Right lobe of liver (tissue), 4 donors: ENCODE measurements around a stretch of chr2.

GRCh38 chr2:159308558-159308914 lies 22.0 kb upstream of the WDSUB1 start:
- PRO-cap, 4 experiments = no peak in any of the 4 experiments
- RAMPAGE, long total RNA, 2 experiments = no peak in any of the 2 experiments

- PRO-cap, 4 experiments = no peak in any of the 4 experiments
- RAMPAGE, long total RNA, 2 experiments = no peak in any of the 2 experiments
These were observed 96.0 kb upstream of the WDSUB1 start for GRCh38 chr2:159382341-159383087.

- PRO-cap, 4 experiments = no peak in any of the 4 experiments
- RAMPAGE, long total RNA, 2 experiments = no peak in any of the 2 experiments
These were observed 118.3 kb upstream of the WDSUB1 start for GRCh38 chr2:159404705-159405214.

- PRO-cap, 4 experiments = peak in 4 of 4 experiments; most common plus-strand start chr2:159615339 (in 2); most common minus-strand start chr2:159615225 (in 4)
- RAMPAGE, long total RNA, 2 experiments = start-site peak on the plus strand in 2 of 2 experiments, at chr2:159615280-159615692 at its widest, 7 to 18 reads per replicate
These were observed 836 bp downstream of the BAZ2B start for GRCh38 chr2:159615173-159616251.

DNA sequence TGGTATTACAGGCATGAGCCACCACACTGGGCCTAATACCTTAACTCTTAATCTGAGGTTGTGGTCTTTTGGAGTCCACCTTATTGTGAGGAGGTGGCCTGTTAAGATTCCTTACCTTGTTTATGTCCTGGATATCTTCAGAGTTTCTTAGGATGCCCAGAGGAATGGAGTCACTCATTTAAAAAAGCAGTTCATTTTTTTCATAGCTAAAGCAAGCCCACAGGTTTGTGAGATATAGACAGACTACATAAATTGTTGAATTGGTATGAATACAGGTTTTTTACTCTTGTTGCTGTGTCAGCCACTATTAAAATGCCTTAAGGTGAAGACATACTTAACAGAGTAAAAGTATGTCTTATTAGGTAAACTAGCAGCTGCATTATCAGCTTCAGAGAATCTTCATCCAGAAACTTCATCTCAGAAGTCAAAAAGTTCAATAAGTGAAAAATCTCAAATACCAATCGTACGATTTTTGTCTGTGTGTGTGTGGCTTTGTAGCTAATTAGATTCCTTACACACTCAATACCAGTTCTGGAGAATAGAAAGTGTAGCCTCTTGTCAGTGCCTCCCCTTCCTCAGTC lies 8.9 kb downstream of the MARCHF7 start:
- PRO-cap, 4 experiments = no peak in any of the 4 experiments
- RAMPAGE, long total RNA, 2 experiments = no peak in any of the 2 experiments

DNA sequence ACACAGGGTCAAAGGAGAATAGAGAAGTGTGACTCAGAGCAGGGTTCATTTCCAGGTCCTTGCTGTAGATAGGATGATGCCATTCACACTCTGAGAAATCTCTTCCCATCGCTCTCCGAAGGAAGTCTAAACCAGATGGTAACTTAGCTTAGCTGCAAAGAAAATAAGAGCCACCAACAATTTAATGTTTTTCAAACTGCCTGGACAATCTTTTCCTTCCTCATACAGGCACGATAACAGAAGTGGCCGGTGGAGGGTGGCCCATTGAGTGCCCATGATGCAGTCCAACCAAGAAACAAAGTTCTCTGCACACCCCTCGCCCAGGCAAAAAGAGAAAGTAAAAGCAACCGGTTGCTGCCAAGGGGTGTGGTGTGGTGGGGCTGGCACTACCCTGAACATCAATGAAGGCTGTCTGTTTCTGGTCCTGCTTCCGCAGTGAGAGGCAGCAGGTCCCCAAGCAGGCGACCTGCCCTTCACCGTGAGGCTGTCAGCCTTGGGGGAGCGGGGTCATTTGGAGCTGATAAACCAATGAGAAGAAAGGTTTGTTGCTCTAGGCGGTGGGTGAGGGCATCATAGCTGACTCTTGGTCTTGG lies 1.0 kb downstream of the LY75 start:
- PRO-cap, 4 experiments = peak in 2 of 4 experiments; most common plus-strand start position 415 of the sequence (in 2)
- RAMPAGE, long total RNA, 2 experiments = no peak in any of the 2 experiments

- PRO-cap, 4 experiments = no peak in any of the 4 experiments
- RAMPAGE, long total RNA, 2 experiments = no peak in any of the 2 experiments
These were observed 32.0 kb upstream of the LY75 start for GRCh38 chr2:159936533-159936891.

DNA sequence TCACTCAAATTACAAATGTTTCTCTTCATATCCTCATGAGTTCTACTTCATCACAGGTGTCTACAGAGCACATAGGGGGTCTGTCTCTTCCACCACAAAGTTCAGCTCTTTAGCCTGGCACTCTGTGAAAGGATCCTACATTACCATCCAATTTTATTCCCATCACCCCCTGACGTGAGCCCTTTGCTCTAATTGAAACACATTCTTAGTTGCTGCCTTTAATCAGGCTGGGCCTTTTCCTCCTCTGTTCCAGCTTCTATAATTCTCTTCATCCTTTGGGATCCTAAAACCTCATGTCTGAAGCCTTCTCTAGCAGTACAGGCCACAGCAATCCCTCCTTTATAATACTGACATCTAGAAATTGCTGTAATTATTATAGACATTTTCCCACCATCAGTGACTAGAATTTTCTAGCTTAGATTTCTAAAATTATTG lies 39.4 kb upstream of the LY75 start:
- PRO-cap, 4 experiments = no peak in any of the 4 experiments
- RAMPAGE, long total RNA, 2 experiments = no peak in any of the 2 experiments

DNA sequence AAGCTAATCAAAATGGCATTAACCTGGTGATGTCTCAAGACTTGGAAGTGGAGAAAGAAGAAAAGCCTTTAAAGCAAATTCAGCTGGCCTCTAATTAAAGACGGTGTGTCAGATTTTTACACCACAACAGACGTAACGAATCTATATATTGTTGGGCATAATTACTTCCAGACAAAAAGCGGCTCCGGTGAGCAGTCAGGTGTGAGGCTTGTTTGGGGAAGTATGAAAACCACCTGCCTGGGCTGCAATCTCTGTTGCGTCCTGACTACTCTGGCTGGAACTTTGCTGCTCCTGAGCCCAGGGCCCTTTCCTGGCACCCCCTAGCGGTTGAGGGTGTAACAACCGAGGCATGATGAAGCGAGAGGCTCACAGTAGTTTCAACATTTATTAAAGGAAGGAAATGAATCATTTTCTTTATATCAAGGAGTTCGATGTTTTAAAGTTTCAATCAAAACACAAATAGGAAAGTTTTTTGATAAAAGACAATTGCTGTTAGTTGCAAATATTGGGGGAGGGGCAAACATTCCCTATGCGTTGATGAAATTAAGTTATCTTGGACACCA lies 10.5 kb upstream of the ITGB6 start:
- PRO-cap, 4 experiments = no peak in any of the 4 experiments
- RAMPAGE, long total RNA, 2 experiments = no peak in any of the 2 experiments

DNA sequence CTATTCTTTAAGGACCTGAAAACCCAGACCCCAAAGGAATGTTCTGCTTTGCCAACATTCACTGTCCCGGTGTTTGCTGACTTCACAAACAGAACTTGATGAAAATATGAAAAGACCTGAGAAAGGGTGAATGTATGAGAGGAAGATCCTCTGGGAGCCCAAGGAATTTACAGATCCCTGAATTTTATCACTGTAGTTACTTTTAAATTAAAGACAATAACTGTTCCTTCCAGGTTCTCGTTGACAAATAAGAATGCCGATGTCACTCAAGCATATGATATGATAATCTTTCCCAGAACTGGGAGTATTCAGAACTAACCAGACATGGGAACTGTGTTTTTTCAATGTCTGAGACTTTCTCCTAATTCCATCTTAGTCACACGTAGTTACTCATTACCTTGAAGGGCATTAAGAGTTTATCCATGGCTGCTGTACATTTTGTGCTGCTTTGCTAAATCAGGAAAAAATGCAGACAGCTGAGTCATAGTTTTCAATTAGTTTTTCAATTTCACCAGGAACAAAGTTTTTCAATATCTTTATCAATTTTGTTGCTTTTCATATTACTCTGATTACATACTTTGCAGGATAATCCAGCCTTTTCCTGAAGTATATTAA lies 28.4 kb upstream of the ITGB6 start:
- PRO-cap, 4 experiments = no peak in any of the 4 experiments
- RAMPAGE, long total RNA, 2 experiments = no peak in any of the 2 experiments

- PRO-cap, 4 experiments = no peak in any of the 4 experiments
- RAMPAGE, long total RNA, 2 experiments = no peak in any of the 2 experiments
These were observed 72.7 kb upstream of the ITGB6 start for GRCh38 chr2:160272453-160273420.

DNA sequence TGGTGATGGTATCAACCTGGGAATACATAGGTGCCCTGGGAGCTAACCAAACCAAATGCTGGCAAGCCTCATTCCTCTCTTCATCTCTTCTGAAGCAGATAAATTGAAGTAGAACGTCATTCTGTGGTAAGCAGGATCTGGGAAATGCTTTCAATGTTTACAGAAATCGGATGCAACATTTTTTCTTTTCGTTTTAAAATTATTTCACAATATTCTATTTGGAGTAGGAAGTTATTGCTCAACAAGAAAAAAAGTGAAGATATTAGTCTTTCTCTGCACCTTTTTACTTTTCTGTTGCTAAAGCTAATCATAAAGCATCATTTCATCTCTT lies 114.2 kb downstream of the RBMS1 start:
- PRO-cap, 4 experiments = peak in 2 of 4 experiments; most common minus-strand start position 56 of the sequence (in 1)
- RAMPAGE, long total RNA, 2 experiments = no peak in any of the 2 experiments

GRCh38 chr2:160406574-160407290 lies 86.9 kb downstream of the RBMS1 start:
- PRO-cap, 4 experiments = peak in 4 of 4 experiments; most common plus-strand start chr2:160407048 (in 4); most common minus-strand start chr2:160406818 (in 4)
- RAMPAGE, long total RNA, 2 experiments = no peak in any of the 2 experiments

DNA sequence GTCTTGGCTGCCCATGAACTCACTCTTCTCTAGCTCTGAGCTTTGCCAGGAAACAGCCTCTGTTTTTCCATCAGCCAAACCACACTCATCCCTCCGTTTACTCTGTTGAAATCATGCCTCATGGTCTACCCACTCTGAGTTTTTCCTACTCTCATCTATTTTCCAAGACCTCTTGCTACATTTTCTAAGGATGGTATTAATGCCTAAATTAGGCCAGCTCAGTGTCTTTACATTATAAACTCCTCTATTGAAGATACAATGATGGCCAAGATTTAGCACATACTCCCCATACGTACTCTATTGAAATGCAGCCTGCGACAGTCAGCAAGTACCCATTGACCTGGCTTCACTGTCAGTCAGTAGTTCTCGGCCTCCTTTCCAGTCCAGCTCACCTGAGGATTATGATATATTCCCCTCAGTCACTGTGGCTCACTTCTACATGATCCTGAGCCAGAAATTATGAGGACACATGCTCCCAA lies 73.3 kb downstream of the RBMS1 start:
- PRO-cap, 4 experiments = no peak in any of the 4 experiments
- RAMPAGE, long total RNA, 2 experiments = no peak in any of the 2 experiments

- PRO-cap, 4 experiments = no peak in any of the 4 experiments
- RAMPAGE, long total RNA, 2 experiments = no peak in any of the 2 experiments
These were observed 202.0 kb upstream of the RBMS1 start for GRCh38 chr2:160695484-160696088.

GRCh38 chr2:160813487-160813977 lies 319.9 kb upstream of the RBMS1 start:
- PRO-cap, 4 experiments = no peak in any of the 4 experiments
- RAMPAGE, long total RNA, 2 experiments = no peak in any of the 2 experiments

- PRO-cap, 4 experiments = peak in 1 of 4 experiments; most common plus-strand start chr2:161171183 (in 1)
- RAMPAGE, long total RNA, 2 experiments = no peak in any of the 2 experiments
These were observed 10.8 kb downstream of the TANK start for GRCh38 chr2:161170791-161171755.

DNA sequence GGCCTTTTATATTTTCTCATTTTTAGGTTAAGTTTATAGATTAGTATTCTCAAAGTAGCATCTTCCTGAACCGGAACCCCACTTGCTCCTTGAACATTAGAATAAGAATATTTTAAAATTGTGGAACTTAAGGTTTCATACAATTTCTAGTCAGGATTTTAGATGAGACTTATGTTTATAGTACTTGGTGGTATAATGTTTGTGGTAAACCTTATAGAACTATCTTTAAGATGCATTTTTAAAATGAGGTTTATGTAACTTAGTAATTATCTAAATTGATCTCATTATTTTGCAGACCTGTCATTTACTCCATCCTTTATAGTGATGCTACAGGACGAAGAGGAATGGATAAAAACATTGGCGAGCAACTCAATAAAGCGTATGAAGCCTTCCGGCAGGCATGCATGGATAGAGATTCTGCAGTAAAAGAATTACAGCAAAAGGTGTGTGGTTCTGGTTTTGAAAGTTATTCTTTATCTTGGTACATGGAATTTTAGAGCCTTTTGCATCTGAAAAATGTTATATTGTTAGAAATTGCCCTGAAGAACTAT lies 19.2 kb downstream of the TANK start:
- PRO-cap, 4 experiments = no peak in any of the 4 experiments
- RAMPAGE, long total RNA, 2 experiments = no peak in any of the 2 experiments

GRCh38 chr2:161184203-161185498 lies 24.4 kb downstream of the TANK start:
- PRO-cap, 4 experiments = no peak in any of the 4 experiments
- RAMPAGE, long total RNA, 2 experiments = no peak in any of the 2 experiments

- PRO-cap, 4 experiments = peak in 1 of 4 experiments; most common plus-strand start chr2:162050645 (in 1); most common minus-strand start chr2:162050590 (in 1)
- RAMPAGE, long total RNA, 2 experiments = no peak in any of the 2 experiments
These were observed 23.7 kb downstream of the DPP4 start for GRCh38 chr2:162050351-162050735.